Measurements from ENCODE around the genes PDE8B and LHFPL2.

DNA sequence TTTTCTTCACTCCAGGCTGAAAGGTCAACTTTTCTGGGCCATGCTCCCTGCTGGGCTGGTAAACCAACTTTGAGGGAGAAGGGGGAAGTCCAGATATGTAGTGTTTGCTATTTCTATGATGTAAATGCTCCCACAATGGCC is 497 bp upstream of the ZBED3 start:
- PRO-cap, 8 experiments: no peak in any of the 8 experiments

GRCh38 chr5:77181358-77182341 is 28.8 kb upstream of the PDE8B start:
- PRO-cap, 8 experiments: no peak in any of the 8 experiments

DNA sequence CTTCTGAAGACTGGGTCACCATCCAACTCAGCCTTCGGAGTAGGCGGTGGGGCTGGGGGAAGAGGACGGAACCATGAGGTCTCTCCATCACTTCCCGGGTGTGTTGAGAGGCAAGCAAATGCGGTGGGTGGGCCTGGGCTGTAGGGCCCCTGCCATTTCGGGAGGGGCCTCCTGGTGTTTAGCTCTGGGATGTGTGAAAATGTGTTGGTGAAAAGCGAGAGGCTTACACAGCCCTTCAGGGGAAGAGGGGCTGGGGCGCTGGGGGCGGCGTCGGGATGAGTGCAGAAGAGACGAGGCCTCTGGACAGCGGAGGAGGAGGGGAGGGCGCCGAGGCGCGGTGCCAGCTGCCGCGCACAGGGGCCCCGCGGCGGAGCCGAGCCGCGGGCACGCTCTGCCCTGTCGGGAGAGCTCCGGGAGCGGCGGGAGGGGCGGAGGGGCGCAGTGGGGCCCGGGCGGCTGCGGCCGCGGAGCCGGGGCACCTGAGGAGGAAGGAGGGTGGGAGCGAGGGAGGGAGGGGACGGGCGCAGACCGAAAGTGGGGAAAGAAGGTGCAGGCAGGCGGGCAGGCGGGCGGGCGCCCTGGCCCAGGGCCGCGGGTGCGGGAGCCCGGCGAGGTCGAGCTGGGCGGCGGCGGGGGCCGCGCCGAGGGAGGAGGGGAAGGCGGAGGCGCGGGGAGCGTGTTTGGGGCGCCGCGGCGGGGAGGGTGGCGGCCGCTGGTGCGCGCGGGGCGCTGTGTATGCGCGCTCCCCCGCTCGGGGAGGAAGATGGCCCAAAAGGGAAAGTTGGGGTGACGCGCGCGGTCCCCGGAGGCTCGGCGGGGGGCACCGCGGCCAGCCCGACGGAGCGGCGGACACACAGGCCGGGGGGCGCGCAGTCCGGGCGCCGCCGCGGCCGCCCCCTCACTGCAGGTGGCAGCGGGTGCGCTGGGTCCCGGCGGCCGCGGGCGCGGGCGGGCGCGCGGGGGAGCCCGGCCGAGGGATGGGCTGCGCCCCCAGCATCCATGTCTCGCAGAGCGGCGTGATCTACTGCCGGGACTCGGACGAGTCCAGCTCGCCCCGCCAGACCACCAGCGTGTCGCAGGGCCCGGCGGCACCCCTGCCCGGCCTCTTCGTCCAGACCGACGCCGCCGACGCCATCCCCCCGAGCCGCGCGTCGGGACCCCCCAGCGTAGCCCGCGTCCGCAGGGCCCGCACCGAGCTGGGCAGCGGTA is at the start of gene PDE8B:
Gene PDE8B (plus strand): TSS at position 732 of the 1,209 bp plus-strand sequence.
- PRO-cap, 8 experiments: no peak in any of the 8 experiments

DNA sequence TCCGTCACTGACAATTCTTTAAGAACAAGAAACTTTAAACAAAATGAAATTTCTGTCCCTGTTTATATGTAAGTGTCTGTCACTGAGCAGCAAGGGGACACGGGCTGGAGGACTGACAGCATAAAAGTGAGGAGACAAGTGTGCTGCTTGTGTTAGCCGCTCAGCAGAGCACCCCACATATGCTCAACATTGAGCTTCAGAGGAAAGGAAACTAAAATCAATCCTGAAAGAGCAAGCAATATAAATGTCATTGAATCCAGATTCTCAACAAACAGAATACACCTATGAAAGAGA is 115.2 kb downstream of the WDR41 start:
- PRO-cap, 8 experiments: no peak in any of the 8 experiments

GRCh38 chr5:77758119-77759251 is 17.7 kb downstream of the TBCA start:
- PRO-cap, 8 experiments: no peak in any of the 8 experiments

GRCh38 chr5:77763527-77763846 is 12.7 kb downstream of the TBCA start:
- PRO-cap, 8 experiments: peak in 4 of 8 experiments; most common minus-strand start chr5:77763755 (in 2)

- PRO-cap, 8 experiments: peak in 1 of 8 experiments; most common minus-strand start chr5:77768063 (in 1)
Observed at GRCh38 chr5:77767363-77768385, 8.5 kb downstream of the TBCA start.

DNA sequence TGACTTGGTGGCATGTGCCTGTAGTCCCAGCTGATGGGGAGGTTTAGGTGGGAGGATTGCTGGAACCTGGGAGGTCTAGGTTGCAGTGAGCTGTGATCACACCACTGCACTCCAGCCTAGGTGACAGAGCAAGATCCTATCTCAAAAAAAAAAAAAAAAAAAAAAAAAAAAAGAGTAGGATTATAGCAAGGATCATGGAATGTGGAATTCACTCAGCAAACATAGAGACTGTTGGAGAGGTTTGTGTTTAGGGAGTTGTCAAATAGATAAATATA is 204.5 kb upstream of the TBCA start:
- PRO-cap, 8 experiments: no peak in any of the 8 experiments

GRCh38 chr5:78078357-78079038 is 216.0 kb downstream of the AP3B1 start:
- PRO-cap, 8 experiments: no peak in any of the 8 experiments

GRCh38 chr5:78360694-78361995 is 728 bp downstream of the SCAMP1 start:
- PRO-cap, 8 experiments: peak in 7 of 8 experiments; most common plus-strand start chr5:78361186 (in 4); most common minus-strand start chr5:78361084 (in 4)

- PRO-cap, 8 experiments: no peak in any of the 8 experiments
Observed at GRCh38 chr5:78639653-78640158, 8.9 kb downstream of the LHFPL2 start.

DNA sequence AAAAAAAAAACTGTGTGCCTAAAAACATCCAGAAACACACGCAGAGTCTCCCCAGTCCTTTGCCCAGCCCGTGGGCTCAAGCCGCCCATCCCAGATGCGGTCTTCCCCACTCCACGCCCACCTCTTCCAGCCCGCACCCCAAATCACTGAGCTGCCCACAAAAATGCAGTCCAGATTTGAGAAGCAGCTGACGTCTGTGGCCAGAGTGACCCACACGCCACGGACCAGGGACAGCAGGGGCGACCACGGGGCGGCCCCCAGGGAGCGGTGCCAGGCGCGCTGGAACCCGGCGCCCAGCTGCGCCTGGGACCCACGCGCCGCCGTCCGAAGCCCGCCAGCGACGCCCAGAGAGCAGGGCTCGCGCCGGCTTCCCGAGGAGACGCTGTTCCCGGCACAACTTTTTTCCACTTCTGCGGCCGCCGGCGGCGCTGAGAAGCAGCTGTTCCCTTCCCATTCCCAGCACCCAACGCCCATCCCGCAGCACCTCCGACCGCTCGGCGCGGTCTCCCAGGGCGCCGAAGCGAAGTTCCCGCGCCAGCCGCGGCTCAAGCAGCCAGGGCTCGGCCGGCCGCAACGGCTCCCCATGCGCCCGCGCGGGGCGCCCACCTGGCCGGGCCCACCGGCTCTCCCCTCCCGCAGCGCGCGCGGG is 617 bp downstream of the LHFPL2 start:
- PRO-cap, 8 experiments: no peak in any of the 8 experiments

DNA sequence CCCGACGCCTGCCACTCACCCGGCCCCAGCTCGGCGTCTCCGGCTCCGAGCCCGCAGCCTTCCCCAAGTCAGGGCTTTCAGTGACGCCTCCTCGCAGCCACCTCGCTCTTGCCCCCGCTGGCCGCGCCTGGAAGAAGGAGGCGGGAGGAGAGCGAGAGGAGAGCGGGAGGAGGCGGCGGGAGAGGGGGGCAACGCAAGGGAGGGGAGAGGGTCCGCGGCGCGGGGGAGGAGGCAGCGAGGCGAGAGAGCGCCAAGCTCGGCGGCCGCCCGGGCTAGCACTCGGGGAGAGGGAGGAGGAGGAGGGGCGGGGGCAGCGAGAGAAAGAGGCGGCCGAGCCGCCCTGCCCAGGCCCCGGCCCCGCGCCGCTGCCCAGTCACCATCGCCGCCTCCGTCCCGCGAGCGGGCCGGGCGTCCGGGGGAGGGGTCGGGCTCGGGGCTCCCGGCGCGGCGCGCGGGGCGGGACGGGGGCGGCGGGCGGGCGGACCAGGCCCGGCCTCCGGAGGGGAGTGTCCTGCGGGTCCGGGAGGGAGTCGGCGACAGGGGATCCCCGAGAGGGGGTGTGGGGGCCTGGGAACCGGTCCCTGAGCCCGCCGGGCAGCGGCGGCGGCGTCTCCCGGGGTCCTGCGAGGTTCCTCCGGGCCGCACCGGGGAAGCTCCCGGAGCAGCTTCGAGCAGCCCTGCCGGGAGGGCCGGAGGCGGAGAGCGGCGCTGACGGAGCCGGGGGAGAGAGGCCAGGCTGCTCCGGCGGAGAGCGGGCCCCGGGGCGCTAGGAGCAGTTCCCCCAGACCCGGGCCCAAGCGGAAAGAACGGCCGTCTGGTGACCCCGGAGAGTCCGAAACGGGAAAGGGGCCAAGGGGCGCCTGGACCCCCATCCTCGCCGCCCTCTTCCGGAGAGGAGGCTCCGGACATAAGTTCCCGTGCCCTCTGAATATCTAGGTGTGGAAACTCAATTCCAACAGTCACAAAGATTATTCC is at the start of gene LHFPL2:
Gene LHFPL2 (minus strand): TSS at position 293 of the 975 bp plus-strand sequence.
- PRO-cap, 8 experiments: peak in 6 of 8 experiments; most common plus-strand start position 550 of the sequence (in 3); most common minus-strand start position 414 of the sequence (in 4)

DNA sequence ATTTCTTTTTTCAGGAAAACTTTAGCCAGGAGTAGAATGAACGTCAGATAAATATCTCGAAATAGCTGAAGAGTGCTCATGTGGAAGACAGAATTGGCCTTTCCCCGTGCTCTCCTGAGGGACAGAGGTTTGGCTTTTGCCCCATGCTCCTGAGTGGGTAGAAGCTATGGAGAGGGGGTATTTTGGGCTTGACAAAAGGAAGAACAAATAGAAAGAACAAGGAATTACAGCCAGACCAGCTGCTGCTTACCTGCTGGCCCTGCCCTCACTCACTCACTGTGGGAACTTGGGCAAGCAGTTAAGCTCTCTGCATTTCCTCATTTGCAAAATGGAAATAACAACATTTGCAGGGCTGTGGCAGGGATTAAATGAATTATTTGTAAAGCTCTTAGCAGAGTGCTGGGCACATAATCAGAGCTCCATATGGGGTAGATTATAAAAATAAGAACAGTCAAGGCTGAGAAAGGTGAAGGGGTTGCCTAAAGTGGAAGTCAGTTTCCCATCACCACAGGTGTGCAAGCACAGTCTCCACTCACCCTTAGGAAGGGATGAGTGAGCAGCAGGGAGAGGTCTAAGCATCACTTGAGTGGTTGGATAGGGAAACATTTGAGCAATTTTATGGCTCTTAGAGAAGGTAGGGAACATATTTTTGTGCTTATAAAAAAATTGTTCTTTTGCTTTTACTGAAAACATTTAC is 42.6 kb upstream of the LHFPL2 start:
- PRO-cap, 8 experiments: no peak in any of the 8 experiments

DNA sequence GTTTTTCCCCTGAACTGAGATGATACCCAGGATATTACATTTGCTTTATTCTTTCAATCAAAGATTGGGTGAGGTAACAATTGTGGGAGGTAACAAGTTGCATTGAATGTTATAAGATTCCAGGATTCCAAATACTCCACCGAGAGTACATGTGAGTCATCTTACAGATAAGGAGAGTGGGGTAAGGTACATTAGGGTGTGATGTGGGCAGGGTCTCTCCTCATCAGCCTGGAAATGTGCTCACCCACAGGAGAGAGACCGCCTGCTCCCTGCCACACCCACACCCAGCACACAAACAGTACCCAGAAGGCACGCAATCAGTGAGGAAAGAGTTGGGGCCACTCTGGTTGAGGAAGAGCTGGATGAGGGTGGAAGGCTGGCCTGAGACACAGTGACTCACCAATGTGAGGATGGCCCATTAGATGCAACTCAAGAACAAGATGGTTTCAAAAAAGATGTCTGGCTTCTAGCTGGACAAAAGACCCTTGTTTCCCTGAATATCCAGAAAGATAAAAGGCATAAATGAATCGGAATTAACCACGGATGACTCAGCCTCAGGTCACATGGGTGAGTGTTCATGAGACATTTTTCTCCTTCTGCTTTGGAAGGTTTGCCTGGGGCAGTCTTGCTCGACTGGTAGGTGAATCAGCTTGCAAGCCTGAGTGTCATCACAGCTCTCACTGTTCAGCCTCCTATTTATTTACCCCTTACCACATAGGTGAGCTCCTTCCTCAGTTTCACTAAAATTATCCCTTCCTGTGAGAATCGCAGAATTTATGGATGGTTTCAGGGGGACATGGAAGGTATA is 51.1 kb upstream of the LHFPL2 start:
- PRO-cap, 8 experiments: no peak in any of the 8 experiments

DNA sequence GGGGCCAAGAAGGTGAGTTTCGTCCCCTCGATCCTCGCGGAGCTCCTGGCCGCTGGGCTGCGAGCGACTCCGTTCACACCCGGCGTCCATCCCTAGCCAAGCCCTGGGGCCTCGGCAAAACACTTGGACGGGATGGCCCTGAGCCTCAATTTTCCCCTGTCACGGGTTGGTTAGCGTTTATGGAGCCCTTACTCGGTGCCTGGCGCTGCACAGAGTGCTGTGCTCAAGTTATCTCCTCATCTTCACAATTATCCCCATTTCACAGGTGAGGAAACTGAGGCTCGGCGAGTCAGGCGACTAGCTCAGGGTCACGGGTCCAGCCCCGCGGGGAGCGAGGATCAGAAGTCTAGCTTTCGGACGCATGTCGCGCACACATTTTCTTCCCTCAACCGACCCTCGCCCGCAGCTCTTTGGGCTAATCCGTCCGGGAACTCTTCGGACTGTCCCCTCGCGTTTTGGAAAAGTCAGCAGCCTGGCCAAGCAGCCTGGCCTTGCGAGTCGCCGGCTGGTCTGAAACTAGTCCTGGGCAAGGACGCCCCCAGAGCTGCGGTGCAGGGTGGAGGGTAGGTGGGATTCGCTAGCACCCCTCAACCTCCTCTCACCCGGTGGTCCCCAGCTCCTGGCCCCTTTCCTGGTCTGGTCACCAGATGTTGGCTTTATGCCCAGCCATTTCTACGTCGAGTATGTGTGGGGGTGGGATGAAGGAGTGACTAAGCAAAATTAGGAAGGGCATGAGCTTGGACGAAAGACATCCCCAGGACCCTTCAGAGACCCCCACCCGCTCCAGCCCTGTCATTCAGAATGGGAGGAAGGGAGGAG is 446 bp downstream of the BHMT2 start:
- PRO-cap, 8 experiments: no peak in any of the 8 experiments

DNA sequence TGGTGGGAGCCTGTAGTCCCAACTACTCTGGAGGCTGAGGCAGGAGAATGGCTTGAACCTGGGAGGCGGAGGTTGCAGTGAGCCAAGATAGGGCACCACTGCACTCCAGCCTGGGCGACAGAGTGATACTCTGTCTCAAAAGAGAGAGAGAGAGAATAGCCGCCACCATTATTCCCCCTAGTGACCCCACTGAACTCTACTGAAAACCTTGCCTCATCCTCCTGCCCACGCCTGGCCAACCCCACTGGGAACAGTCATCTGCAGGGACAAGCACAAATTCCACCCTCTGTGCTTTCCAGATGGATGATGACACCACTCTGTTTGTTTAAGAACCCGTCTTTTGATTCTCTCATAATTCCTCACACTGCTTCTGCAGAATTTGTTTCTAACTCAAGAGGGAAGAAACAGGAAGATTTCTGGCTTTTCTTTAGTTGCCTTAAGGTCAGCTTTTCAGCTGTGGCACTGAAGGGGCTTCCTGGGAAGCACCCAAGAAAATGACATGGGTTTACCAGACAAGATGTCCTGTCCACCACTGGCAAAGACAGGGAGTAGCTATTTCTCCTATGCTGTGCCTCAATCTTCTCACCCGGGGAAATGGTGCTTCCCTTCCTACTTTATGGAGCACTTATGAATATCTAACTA is 12.3 kb downstream of the BHMT2 start:
- PRO-cap, 8 experiments: no peak in any of the 8 experiments

- PRO-cap, 8 experiments: no peak in any of the 8 experiments
Observed at GRCh38 chr5:79091120-79091437, 20.5 kb upstream of the BHMT start.

- PRO-cap, 8 experiments: no peak in any of the 8 experiments
Observed at GRCh38 chr5:79512638-79512944, 1.3 kb downstream of the HOMER1 start.

DNA sequence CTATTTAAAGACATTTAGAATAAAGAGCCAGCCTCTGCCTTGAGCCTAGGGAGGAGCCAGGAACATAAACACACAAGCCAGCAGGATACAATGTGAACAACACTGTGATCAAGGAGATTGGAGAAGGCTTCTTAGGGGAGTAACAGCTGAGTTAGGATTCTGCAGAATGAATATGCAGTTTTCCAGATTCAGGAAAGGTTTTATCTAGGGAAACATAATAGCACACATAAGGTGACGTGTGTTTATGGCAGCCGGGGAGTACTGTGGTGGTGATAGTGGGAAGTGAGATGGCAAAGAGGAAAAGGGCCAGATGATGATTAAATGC is 33.2 kb upstream of the HOMER1 start:
- PRO-cap, 8 experiments: no peak in any of the 8 experiments

Measured in peripheral blood mononuclear cell (primary cell).